ENCODE measurements around a stretch of chr11.

DNA sequence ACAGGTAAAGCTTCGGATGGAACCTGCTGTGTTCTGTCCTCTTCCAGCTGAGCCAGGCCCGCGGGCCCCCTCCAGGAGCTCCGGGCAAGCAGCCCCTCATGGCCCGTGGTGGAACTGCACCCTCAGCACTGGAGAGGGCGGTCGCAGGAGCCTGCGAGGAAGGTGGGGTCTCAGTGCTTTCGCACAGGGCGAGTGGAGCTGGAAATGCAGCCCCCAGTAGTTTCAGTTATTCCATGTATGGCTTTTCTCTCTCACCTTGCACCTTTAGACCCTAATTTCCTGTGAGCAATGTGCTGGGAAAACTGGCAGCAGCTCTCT is 120.1 kb upstream of the TMEM45B start:
- PRO-cap = no peak

- PRO-cap = no peak
These were observed 1.8 kb downstream of the TMEM45B start for GRCh38 chr11:129817062-129818160.

DNA sequence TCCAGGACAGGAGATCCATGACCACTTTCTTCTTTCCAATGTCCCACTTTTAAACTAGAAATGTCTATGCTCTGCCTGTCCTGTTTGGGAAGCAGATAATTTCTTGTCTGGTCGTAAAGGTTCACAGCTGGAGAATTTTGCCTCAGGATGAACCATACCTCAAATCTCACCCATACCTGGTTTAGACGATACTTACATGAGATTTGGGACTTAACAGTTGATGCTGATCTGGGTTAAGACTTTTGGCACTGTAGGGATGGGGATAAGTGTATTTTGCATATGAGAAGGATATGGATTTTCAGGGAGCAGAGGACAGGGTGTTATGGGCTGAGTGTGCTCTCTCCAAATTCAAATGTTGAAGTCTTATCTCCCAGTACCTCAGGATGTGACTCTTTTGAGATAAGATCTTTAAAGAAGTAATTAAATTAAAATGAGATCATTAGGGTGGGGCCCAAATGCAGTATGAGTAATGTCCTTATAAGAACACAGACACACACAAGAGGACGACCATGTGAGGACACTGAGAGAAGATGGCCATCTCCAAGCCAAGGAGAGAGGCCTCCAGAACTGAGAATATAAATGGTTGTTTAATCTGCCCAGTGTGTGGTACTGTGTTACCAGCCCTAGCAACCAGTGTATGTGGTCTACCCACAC is 20.6 kb downstream of the TMEM45B start:
- PRO-cap = no peak

DNA sequence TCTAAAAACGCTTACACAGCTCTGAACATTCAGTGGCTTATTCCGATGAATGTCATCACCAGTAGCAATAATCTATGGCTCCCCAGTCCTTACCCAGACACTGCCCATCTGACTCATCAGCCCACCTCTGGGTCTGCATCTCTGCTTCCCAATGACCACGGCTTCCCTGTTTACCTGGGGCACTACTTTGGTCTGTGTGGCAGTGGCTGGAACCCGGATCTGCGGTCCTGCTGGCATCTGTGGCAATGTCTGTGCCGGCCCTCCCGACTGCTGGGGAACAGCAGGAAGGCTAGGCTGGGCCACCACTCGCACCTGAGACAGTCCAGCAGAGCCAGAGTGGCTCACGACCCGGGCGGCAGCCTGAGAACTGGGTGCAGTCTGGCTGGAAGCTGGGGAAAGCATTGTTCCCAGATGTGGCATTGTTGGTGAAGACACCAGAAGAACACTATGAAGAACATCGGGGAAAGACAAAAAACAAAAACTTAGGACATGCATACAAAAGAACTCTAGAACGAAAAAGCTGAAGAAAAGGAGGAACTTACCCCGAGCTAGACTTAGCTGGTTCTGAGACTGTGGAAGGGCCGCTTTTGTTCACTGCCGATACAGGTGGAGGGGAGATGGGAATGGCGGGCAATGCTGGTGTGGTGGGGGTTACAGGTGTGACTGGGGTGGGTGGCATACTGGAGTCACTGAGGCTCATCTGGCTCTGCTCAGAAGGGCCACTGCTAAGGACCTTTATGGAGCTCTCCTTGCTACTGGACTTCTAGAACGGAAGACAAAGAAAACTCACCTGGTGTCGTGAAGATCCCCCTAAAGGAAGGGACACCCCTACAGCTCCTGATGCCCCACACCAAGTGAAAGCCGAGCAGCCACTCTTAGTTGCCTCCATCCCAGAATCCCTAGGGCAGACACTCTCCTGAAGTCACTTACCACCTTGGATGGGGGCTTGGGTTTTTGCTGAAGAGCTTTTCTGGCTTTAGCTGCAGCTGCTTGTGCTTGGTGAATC is 21.5 kb downstream of the NFRKB start:
- PRO-cap = no peak

- PRO-cap = no peak
These were observed 19.4 kb upstream of the APLP2 start for GRCh38 chr11:130050302-130050745.

GRCh38 chr11:130068597-130069791 is 700 bp upstream of the APLP2 start:
- PRO-cap = bidirectional peak, plus-strand start at chr11:130069894, minus-strand start at chr11:130069646

DNA sequence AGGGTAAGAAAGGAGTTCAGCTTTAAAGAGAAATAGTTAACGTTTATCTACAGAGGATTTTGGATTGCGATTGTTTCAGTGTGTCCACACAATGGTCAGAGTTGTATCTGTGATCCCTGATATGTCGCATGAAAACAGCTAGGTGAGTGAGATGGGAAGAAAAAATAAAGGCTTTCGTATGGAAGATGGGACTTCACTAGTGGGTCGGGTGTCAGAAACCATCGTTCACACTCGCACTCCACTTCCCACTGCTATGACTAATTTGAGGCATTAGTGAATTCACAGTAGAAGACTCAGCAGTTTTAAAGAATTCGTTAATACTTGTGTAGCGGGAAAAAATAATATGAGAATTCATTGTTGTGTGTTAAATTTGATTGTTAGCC is 1.6 kb downstream of the APLP2 start:
- PRO-cap = no peak

DNA sequence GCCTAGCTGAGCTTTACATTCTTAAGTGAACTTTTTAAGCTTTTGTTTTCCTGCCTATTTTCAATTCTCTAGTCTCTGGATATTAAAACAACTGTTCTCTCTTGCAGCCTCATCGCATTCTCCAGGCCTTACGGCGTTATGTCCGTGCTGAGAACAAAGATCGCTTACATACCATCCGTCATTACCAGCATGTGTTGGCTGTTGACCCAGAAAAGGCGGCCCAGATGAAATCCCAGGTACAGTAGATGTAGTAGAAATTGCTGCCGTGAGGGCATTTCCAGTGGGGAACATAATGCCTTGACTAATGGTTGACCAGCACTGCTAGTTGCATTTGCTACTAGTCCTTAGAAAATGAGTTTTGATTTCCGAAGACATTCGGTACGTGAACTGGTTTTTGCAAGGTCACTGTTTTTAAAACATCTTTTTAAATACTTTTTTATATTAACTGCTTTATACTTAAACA is 29.6 kb upstream of the ST14 start:
- PRO-cap = no peak

DNA sequence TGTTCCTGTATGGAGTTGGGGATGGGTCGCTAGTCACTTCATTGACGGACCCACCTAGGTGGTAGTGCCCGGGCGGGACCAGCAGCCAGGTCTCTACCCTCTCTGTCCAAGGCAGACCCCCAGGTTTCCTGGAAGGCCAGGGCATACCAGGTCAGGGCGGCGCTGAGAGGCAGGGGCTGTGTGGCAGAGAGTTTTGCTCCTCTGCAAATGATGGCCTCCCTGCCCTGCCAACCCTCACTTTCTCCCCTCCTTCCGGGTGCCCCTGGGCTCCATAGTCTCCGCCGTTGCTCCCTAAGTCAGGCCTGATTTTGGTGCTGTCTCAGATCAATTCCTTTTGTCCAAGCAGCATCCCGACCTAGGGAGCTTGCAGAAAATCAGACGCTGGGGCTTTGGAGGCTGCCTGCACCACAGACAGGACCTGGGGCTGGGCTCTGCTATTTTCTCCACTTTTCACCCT is 1.2 kb downstream of the ST14 start:
- PRO-cap = no peak

DNA sequence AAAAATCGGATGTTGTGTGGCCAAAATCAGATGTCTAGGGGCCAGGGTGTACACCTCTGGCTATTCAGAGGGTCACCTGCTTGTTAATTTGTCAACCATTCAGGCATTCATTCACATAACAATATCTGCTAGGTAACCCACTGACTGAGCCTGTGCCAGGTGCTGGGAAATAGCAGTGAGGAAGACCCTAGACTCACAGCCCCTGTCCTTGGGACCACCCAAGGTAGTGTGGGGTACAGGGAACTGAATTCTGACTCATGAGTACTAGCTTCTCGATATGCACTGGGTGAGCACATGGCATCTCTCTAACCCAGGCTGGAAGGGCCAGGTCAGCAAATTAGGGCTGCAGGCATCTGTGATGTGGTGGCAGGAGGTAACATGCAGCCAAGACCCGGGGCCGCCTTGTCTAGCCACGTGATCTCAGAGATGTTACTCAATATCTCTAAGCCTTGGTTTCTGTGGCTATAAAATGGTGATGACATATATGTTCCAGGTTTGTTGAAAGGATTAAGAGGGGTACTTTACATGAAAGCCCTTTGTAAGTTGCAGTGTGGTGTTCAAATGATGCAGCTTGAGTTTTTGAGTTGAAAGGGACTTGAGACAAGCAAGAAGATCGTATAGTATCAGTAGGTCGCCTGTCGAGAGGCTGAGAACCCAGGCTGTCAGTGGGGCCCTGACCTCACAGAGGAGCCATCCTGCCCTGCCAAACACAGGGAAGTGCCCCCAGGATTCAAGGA is 3.1 kb downstream of the ST14 start:
- PRO-cap = no peak

DNA sequence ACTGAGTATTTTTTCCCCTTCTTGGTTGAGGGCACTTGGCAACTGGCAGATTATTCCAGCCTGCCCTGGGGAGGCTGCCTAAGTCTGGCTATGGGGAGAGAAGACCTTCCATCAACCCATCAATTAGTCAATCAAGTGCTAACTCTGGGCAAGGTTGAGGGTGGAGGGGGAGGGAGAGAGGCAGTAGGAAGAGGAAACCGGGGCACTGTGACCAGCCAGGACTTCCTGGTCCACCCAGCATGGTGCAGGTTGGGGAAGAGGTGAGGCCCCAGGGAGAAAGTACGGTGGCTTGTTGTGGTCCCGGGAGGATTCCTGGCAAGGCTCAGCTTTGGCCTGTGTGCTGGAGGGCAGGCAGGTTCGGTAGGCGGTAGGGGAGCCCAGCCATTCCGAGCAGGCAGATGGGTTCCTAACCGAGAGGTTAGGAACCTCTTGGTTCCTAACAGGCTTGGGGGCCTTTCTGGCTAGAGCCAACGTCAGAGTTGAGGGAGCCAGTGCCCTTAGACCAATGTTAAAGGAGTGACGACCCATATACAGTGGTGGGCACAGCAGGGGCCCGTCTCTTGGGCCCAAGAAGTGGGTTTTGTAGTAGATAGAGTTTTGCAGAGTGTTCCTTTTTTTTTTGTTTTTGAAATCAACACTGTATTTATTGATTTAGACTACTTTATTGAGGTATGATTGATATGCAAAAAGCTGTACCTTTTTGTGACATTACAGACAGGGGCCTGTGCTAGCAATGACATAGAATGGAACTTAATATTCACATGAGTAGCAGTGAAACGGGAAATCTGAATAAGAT is 10.9 kb downstream of the ST14 start:
- PRO-cap = no peak

DNA sequence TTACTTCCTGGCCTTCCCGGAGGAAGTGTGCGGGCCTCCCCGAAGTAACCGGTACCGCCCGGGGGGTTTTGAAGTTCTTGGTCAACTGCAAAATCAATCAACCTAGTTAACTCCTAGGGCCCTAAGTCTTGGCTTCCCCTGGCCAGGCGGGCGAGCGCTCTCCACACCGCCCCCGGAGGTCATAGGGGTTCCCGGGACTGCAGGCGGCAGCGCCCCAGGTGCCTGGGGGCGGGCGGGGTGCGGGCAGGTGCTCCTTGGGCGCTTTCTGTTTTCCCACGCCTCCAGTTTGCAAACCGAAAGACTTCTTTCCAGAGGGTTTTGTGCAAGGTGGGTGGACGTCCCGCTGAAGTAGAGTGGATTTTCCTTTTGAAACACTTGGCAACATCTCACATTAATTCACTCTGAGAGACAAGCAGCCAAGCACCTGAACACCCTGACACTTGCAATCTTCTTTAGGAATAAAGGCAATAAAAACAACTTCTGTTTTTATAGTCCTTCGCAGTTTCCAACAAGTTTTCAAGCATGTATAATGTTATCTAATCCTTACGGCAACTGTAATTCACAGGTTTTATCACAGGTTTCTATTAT is 1.1 kb upstream of the ZBTB44 start:
- PRO-cap = no peak

- PRO-cap = no peak
These were observed 7.0 kb downstream of the ADAMTS8 start for GRCh38 chr11:130421393-130421823.

DNA sequence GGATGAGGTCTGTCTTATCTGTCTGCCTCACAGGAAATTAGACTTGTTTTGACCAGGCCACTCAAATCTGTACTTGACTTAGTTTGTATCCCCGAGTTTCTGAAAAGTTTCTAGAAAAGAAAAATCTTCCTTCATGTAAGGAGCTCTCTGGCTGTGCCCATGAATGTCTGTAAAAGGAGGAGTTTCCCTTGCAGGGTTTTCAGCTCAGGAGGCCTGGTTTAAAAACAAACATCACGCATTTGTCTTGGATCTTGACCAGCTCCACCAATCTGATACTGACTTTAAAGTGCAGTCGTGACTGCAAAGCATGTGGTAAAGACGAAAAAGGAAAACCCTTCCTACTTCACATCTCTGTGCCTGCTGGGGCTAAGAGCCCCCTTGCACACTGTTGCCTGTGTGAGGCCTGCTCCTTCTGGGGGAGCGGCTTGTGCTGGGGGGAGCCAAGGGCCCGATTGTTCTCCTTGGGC is 61.9 kb downstream of the ADAMTS15 start:
- PRO-cap = no peak

- PRO-cap = no peak
These were observed 75.1 kb downstream of the ADAMTS15 start for GRCh38 chr11:130523547-130523982.

- PRO-cap = no peak
These were observed 201.4 kb downstream of the ADAMTS15 start for GRCh38 chr11:130649825-130650292.

- PRO-cap = no peak
These were observed 49.8 kb downstream of the SNX19 start for GRCh38 chr11:130866222-130867058.

GRCh38 chr11:131668709-131669340 is 298.4 kb downstream of the NTM start:
- PRO-cap = no peak

GRCh38 chr11:131909574-131910176 is 539.3 kb downstream of the NTM start:
- PRO-cap = no peak

DNA sequence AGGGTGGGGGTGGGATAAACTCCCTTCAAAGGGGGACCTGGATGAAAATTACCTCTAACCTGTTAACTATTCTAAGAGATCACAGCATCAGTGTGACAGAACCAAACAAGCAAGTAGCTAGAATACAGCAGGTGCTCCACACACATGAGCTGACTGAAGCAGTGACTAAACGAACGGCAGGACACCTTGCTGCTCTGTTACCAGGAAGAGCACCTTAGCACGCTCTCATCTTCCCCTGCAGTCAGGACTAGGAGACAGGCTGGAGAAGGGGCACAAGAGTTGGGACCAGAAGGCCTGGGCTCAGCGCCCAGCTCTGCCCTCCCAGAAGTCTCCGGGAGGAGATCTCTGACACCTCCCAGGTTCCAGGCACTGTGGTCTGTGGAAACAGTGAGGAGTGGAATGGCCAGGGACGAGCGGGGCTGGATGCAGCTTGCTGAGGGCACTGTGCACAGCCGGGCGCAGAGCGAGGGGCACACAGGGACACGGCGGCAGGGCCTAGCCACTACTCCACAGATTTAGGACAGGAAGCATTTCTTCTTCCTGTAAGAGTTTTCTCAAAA is 67.8 kb downstream of the NCAPD3 start:
- PRO-cap = no peak